Metanephros (tissue), 2 donors: ENCODE data around the gene MCTS2.

DNA sequence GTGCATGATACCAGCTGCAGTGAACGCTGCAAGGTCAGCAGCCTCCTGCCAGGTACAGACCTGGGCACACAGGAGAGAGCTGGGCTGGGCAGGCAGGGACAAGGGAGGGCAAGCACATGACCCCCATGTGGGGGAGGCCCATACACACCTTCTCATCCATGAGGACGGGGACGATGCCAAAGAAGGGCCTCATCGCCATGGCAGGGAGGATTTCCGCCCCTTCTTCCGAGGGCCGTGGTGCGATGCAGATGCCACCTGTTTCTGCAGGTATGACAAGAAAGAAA, 21.2 kb upstream of the APMAP start:
- RAMPAGE, long total RNA, result no peak

- RAMPAGE, long total RNA, result no peak
Observed at GRCh38 chr20:25030578-25030937, 27.4 kb downstream of the ACSS1 start.

GRCh38 chr20:25197648-25197998, 2.1 kb downstream of the ENTPD6 start:
- RAMPAGE, long total RNA, result no peak

GRCh38 chr20:25309278-25309890, 61.5 kb downstream of the PYGB start:
- RAMPAGE, long total RNA, result no peak

DNA sequence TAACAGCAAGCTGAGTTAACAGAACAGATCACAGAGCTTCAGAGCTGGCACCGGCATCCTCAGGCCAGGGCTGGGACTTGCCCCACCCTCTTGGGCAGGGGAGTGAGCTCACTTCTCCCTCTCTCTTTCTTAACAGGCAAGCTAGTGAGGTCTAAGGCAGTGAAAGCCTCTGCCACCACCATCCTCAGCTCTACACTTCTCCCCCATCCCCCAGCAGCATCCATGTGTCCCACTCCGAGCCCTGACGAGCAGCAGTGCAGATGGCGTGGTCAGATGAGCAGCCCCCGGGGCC, 62.0 kb downstream of the PYGB start:
- RAMPAGE, long total RNA, result no peak

DNA sequence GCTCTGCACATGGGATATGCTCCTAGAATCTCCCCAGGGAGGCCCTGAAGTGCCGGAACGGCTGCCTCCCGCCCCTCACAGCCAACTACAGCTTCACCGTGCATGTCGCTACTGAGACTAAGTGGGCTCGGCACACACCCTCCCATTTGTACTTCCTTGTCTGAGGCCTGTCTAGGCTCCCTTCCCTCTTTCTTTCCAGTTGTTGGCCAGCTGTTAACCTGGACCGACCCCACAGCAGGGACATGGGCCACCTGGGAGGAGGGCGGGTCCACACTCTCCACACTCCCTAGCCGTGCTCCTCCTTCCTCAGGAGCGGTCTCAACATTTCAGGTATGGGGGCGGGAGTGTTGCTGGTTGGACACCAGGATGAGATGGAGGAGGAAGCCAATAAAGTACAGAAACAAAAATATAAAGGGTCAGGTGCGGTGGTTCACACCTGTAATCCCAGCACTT, 69.8 kb downstream of the PYGB start:
- RAMPAGE, long total RNA, result no peak

- RAMPAGE, long total RNA, result no peak
Observed at GRCh38 chr20:25338869-25339600, 51.6 kb downstream of the ABHD12 start.

- RAMPAGE, long total RNA, result no peak
Observed at GRCh38 chr20:25437083-25437549, 29.6 kb downstream of the GINS1 start.

DNA sequence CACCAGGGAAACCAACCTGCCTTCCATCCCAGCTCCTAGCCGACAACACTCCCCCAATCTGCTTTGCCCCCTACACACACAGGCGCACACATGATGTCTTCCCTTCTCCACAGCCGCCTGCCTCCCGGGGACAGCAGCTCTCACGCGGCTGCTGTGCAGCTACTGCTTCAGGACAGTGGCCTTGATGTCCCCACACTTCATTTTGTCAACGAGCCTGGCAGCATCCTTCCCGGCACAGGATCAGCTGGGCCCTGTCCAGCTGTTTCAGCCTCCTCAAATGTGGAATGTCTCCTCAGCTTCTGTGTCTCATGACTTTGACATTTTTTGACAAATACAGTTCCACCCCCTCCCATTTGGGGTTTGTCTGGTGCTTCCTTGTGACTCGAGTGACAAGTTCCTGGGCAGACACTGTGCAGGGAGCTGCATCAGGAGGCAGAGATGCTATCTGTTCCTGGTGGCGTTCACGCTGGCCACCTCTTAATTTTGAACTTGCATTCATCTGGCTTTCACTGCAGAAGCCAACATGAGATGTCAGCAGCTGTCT, 57.1 kb downstream of the GINS1 start:
- RAMPAGE, long total RNA, result no peak

DNA sequence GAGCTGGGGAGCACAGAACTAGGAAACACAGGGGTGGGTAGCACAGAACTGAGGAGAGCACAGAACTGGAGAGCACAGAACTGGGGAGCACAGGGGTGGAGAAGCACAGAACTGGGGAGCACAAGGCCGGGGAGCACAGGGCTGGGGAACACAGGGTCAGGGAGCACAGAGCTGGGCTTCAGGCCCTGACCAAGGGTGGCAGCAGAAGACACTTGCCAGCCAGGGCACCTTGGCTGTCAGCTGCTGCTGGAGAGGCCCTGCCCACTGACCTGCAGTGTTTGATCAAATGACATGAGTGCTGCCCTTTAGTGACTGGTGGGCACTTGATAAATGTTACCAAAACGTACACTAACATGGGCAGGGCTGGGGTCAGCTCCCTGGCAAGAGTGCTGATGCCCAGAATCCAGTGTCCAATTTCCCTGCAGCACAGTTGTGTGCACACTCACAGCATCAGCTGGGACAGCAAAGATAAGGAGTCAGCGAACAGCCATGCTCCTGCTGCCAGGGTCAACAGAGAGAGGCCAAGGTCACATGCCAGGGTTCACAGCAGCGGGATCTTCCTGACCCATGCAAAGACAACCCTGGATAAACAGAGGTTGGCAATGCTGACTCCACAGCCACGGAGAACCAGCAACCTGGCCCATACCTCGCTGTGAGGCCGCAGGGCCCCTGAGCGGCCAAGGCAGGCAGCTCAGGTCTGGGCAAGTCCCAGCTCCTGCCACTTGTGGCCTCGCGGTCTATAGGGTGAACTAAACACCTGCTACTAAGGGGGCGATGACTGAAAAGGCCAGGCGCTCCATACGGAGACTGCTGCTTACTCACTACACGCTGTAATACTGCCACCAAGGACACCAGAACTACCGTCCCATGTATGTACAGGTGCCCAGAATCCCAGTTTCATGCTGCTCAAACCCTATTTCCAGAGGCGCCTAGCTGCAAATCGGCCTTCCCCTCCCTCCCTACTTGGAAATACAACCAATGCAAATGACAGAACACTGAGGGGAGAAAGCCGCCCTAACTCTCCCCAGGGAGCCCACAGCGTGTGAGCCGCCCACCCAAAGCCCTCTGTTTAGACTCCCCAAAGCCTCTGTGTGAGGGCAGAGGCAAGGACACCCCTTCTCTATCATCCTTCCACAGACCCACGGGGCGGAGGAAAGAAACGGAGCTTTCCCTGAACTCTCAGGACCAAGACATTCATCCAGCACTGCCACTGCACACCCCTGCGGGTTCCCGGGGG, 46.2 kb downstream of the NINL start:
- RAMPAGE, long total RNA, result no peak

DNA sequence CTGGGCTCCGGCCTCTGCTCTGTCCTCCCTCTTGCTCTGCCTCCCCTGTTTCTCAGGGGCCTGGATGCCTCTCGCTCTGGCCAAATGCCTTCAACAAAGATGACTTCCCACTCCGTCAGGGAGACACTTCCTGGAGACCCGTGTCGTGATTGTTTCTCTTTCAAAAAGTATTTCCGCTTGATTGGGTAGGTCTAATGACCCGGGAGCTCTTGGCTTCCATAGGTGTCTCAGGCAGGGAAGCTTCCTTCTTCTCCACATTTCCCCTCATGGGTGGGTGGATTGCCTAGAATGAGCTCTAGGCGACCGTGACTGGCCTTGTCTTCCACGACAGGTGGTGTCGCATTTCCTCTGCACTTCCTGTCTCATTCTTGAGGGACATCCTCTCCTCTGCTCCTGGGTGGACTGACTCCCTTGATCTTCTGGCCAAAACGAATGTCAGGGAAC, 974.6 kb upstream of the DEFB115 start:
- RAMPAGE, long total RNA, result no peak

- RAMPAGE, long total RNA, result no peak
Observed at GRCh38 chr20:30284021-30284485, 973.4 kb upstream of the DEFB115 start.

- RAMPAGE, long total RNA, result no peak
Observed at GRCh38 chr20:30486455-30487271, 770.8 kb upstream of the DEFB115 start.

GRCh38 chr20:31515493-31516608, 1.6 kb downstream of the HM13 start:
- RAMPAGE, long total RNA, result no peak

DNA sequence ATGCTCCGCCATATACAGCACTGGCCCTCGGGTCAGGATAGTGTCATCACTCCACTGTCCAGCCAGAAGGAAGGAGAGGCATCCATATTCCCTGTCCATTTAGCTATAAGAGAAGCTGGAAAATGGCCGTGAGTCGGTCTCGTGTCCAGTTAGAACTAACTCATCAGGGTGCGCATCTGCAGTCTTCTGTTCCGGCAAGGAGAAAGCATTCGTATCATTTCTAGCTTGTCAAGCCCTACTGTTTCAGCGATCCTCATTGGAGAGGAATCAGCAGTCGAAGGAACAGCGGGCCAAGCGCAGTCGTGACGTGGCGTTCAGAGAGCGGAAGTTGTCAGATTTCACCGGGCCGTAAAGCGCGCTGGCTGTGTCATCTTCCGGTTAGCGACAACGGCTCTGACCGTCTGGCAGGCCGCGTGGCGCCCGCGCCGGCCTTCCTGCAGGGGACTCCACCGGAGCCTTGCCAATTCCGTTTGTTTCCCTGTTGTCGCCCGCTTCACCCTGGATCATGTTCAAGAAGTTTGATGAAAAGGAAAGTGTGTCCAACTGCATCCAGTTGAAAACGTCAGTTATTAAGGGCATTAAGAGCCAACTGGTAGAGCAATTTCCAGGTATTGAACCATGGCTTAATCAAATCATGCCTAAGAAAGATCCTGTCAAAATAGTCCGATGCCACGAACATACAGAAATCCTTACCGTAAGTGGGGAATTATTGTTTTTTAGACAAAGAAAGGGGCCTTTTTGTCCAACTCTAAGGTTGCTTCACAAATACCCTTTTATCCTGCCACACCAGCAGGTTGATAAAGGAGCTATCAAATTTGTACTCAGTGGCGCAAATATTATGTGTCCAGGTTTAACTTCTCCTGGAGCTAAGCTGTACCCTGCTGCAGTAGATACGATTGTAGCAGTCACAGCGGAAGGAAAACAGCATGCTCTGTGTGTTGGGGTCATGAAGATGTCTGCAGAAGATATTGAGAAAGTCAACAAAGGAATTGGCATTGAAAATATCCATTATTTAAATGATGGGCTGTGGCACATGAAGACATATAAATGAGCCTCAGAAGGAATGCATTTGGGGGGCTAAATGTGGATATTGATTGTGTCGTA, at the start of gene MCTS2:
Gene MCTS2, plus strand, starts transcription at position 381 of the 1,104 bp plus-strand sequence.
- RAMPAGE, long total RNA, result no peak

DNA sequence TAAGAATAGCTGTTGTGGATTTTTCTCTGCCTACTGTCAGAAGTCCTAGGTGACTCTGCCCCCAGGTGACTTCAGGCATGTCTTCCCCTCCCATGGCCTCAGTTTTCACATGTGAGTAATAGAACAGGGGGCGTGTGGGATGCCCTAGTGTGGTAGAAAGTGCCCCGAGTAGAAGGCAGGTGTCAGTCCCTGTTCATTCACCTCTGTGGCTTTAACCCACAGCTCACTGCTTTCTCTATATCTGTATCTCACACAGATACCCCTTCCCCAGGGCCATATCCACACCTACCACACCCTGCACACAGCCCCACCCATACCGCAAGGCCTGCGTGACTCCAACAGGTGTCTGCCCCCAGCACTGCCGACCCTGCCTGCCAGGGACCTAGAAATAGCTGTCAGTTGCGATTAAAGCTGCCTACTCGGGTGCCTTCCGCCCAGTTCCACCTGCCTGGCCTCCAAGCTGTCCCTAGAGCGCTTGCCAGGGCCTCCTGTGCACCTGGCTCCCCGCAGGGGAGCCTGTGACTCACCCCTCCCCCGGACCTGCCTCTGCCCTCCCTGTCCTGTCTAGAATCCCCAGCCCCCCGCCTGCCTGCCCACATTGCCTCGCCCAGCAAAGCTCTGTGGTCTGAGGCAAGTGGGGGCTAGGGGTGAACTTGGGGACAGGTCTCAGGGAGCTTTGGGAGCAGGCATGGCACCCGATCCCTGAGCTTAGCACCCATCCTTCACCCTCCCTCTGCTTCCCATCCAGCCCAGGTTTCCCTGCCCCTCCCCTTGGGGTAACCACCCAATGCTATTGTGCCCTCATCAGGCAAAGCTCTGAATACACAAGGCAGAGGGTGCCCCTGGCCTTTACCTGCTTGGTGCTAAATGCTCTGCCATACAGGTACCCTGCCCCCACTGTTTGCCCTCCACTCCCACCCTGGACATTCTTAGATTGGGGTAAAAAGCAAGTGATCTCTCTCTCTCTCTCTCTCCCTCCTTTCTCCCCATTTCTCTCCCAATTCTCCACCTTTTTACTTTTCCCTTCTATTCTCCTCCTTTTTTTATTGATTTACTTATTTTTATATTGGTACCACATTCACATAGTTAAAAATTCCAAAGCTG, 19.7 kb downstream of the MCTS2 start:
- RAMPAGE, long total RNA, result no peak

DNA sequence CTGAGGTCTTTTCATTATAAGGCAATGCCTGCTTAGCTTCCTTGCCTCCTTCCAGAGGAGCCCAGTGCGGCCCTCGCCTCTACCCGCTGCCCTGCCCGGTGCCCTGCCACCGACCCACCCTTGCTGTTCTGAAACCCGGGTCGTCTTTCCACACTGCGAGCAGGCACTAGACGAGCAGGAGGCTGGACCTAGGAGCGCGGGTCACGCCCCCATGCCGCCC, 194 bp upstream of the ID1 start:
- RAMPAGE, long total RNA, result no peak

- RAMPAGE, long total RNA, result no peak
Observed at GRCh38 chr20:31710318-31711319, 12.0 kb downstream of the BCL2L1 start.

GRCh38 chr20:31712497-31713046, 10.1 kb downstream of the BCL2L1 start:
- RAMPAGE, long total RNA, result no peak

DNA sequence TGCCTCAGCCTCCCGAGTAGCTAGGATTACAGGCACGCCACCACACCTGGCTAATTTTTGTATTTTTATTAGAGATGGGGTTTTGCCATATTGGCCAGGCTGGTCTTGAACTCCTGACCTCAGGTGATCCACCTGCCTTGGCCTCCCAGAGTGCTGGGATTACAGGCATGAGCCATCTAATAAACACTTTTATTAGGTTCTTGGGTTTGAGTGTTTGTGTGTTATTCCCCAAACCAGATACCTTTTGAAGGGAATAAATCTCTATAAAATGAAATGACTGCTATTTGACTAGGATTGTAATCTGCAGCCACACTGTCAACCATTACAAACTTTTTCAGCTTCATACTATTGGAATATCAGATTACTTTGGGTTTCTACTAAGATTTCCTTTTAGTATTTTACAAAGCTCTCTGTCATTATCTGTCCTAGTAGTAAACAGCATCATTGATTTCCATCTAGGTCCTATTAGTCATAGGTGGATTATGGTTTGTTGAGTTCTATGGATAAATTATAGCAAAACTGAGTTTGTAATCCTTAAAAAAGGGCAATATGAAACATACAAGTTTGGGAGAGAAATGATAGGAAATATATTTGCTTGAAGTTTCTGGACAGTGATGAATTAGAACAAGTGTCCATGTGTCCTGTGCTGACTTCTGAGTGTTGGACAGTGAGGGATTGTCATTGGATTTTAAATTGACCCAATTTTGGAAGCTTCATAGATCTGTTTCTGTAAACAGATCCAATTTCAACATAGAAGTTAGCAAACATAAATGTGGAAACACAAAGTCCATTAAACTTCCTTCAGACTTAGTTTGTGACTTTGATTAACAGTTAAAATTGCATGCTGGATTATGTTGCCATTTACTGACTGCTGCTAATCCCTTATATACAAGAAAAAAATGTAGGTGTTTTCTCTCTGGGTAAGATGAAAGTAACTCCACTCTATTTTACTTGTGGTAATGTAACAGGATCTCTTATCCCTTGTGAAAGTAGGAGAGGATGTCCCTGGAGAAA, 6.7 kb downstream of the TPX2 start:
- RAMPAGE, long total RNA, result no peak